Pericardium (tissue), 1 donor: ENCODE data around the genes CYP46A1 and DEGS2.

DNA sequence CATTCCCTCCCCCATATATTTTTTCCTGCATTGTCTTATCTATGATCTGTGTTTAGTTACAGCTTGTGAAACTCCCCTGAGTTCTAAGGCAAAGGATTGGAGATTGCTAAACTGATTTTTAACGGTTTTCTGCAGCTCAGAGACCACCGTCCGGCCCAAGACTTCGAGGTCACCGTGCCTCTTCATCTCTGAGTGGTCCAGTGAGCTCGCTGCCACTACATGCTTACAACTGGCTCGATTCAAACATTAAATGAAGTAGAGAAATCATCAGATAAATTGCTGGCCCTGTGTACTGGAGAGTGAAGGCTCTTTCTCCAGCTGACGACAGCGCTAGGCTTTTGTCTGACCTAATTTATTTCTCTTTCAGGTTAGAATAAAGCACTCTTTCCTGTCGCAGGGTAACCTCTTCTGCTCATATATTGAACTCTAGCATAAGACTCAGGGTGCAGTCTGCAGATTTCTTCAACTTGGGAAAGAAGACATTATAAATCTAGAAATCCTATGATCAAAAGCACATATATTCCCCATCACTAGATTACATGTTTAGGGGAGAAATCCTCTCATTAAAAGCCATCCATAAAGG lies 6.4 kb downstream of the BCL11B start:
- RRBS: no CpG with 5 or more reads among the region's 10 CpGs

GRCh38 chr14:99274300-99275156 lies 2.5 kb upstream of the BCL11B start:
- RRBS: 1% methylated on average over 15 of the region's 68 CpGs

- RRBS: no CpG with 5 or more reads among the region's 3 CpGs
Observed at GRCh38 chr14:99501606-99502188, 20.5 kb downstream of the CCNK start.

DNA sequence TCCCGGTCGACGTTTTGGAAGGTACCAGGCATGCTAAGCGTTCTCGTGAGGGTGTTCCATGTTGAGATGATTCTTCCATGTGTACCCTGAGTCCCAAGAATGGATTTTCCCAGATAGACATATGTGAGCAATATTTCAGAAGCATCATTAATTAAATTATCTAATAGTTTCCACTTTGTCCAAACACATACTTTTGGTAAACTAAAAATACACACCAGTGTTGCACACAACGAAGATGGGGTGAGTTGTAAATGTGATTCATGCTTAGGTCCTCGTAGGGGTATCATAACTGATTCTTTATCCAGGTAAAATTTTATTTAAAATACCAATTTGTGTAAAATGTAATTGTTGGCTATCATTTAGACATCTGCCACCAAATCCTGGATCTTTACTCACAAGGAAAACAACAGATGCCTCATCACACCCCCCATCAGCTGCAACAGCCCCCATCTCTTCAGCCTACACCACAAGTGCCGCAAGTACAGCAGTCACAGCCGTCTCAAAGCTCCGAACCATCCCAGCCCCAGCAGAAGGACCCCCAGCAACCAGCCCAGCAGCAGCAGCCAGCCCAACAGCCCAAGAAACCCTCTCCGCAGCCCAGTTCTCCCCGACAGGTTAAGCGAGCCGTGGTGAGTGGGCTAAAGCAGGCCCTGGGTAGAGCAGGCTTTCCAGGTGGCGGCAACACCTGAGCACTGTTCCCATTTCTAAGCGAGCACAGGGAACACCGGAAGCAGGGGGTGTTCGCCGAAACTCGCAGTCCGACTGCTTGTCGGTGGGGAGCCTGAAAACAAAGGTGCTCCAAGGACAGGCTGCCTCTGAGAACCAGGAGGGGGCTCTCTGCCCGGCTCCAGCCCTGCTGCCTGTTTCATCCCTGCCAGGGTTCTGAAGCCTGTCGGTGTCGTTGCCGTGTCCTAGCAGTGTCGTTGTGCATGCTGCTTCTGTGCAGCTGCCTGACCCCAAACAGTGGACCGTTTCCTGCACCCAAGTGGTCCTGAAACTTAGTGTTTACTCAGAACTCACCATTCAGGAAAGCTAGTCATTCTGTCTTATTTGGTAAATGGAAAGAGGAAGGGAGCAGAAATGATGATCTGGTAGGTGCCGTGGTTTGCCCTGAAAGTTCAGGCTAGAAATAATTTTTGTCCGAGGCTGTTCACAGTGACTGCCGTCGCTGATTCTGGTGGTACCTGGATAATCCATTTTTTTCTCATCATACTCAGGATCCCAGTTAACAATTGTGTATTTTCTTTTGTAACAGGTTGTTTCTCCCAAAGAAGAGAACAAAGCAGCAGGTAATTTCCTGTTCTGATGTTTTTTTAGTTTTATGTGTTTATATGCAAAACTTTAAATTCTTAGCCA lies 21.6 kb downstream of the CCNK start:
- RRBS: 71% methylated on average over 5 of the region's 32 CpGs

DNA sequence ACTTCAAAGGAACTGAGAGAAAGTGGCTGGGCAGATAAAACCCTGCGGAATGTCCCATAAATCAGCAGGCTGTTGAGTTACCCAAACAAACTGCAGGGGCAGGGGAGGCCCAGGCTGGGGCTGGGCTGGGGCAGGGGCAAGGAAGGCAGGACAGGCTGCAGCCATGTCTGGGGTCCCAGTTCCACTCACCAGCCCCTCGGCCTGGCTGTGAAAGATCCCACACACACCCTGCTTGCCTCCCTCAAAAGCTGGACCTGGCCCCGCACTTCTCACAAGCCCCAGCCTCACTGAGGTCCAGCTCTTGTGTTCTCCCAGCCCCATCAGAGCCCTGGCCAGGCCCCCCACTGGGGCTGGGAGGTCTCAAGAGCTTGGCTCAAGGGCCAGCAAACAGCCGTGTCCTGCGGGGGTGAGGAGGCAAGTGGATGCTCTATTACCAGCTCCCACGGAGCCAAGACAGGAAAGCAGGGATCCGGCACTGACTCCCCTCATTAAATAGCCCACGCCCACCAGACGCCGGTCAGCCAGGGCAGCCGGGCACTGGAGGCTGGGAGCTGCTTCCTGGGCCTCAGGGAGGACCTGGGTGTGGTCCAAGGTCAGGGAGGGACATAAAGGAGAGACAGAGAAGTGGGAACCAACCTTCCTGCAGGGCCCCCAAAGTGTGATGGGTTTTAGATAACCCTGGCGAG lies 42.0 kb downstream of the CCNK start:
- RRBS: 72% methylated on average over 4 of the region's 12 CpGs

DNA sequence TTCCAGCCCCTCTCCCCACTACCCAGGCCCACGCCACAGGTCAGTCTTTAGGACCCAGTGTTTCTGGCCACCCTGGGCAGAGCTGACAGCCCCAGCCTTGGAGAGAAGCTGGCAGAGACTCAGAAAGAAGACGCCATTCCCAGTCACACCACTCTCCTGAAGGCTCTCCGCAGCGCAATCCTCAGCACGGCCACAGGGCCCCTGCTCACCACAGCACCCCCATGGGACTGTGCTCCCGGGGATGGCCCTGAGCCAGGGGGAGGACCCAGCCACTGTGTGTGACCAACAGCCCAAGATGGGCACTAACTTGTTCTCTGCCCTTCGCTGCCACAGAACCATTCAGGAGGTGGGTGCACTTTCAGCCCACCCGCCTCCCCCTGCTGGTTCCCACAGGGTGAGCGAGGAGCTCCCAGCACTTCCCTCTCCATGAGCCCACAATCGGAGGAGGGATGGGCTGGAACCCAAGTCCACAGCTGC lies 57.1 kb downstream of the CCNK start:
- RRBS: no CpG with 5 or more reads among the region's 10 CpGs

DNA sequence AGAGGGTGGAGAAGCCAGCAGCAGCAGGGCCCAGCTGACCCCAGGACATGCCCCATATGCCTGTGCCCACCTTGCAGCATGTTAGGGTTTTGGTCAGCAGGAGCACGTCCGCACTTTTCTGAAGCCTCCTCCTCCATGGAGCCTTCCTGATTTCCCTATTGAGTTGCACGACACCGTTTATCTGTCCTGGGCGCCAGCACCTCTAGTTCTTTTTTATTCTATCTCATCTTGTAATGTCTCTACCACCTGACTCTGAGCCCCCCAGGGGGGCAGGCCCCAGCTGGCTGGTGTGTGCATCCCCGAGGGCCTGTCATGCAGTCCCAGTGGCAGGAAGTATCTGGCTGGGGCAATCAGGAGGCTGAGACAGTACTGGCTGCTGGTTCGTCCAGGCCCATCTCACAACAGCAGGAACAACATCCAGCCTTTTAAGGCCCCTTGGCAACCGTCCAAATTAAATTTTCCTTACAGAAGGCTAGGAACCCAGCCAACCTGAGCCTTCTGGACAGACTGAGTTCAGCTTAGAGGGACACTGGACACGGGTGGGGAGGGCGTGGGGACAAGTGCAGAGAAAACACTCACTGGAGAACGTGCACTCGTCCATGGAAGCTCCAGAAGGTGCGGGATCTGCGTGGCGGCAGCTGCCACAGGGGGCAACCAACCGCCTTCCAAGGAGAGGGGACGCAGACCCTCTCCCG lies 39.5 kb downstream of the CCDC85C start:
- RRBS: 23% methylated on average over 1 of the region's 18 CpGs

GRCh38 chr14:99570394-99570874 lies 33.6 kb downstream of the CCDC85C start:
- RRBS: no CpG with 5 or more reads among the region's 12 CpGs

DNA sequence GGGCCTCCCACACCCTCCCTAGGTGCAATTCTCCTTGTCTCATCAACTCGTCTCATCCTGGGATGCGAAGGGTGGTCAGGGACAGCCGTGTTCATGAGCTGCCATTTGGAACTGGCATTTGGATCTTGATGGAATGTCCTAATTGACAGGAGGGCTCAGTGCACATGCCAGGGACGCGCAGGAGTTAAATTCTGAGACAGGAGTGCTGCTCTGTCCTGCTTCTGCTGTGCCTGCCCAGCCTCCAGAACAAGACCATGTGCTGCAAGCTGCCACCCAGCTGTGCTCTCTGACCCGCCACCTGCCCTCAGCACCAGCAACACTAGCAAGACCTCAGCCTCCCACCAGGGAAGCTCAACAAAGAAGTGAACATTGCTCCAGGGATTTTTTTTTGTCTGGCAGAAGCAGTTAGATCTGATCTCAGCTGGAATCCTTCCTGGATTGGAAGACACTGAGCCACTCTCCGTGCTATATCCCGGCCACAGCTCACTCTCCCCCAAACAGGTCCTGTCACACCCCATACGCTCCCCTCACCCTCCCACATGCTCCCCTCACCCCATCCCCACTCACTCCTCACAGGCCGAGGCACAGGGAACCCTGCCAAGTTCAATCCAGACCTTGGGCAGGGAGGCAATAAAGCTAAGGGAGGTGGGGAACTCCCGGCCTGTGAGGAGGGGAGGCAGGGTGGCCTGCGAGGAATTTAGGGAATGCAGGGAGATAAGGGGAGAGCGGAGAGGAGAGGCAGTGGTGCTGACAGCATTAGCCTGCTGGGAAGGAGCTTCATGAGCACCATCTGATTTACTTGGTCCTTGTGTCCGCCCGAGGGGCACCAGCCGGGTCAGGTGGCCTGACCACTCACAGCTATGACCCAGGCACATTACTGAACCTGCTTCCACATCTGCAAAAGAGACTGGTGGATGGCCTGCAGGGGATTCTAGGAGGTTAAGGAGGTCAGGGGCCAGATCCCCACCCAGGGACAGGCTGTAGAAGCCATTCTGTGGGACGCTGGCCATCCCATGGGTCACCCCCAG lies 29.8 kb downstream of the CCDC85C start:
- RRBS: no CpG with 5 or more reads among the region's 17 CpGs

DNA sequence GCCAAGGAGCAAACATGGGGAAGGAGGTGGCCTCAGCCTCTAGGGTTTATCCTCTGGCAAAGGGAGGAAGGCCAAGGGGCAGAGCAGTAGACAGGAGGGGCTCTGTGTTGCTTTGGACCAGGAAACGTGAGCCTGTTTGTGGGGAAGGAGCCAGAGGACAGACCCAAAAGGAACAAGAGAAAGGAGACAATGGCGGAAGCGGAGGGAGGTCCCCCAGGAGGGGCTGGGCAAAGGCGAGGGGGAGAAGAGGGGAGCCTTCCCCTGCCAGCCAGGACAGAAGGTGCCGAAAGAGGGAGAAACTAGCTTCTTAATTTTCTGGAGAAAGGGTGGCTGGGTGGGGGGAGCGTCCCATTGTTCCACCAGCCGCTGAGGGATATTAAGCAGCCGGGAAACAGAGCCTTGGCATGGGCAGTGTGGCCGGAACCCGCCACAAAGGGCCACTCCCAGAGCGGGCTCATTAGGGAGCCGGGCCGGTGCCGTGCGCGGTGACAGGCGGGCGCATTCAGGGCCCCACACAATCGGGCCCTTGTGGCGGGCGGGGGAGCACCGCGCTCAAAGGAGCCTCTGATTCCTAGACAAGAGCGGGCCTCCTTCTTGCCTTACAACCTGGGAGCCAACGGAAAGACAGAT lies 11.2 kb downstream of the CCDC85C start:
- RRBS: 26% methylated on average over 4 of the region's 25 CpGs

DNA sequence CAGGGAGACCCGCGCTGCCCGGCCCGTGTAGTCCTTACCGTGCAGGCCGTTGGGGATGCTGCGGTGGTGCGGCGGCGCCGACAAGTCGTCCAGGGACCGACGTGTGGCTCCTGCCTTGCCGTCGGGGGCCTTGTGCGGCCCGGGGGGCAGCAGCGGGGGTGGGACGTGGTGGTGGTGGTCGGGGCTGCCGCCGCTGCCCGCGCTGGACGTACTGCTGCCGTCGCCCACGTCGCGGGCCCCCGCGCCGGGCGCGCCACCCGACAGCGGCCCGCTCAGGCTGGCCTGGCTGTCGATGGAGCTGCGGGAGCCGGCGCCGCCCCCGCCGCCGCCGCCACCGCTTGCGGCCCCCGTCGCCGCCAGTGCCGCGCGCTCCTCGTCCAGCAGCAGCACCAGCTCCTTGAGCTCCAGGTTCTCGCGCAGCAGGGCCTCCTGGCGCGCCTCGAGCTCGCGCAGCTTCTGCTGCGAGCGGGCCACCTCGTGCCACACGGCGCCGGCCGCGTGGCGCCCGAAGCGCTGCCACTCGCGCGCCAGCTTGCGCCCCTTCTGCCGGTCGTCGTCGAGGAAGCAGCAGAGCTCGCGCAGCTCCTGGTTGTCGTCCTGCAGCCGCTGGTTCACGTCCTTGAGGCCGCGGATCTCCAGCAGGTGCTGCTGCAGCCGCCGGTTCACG lies 745 bp downstream of the CCDC85C start:
- RRBS: 12% methylated on average over 39 of the region's 93 CpGs

DNA sequence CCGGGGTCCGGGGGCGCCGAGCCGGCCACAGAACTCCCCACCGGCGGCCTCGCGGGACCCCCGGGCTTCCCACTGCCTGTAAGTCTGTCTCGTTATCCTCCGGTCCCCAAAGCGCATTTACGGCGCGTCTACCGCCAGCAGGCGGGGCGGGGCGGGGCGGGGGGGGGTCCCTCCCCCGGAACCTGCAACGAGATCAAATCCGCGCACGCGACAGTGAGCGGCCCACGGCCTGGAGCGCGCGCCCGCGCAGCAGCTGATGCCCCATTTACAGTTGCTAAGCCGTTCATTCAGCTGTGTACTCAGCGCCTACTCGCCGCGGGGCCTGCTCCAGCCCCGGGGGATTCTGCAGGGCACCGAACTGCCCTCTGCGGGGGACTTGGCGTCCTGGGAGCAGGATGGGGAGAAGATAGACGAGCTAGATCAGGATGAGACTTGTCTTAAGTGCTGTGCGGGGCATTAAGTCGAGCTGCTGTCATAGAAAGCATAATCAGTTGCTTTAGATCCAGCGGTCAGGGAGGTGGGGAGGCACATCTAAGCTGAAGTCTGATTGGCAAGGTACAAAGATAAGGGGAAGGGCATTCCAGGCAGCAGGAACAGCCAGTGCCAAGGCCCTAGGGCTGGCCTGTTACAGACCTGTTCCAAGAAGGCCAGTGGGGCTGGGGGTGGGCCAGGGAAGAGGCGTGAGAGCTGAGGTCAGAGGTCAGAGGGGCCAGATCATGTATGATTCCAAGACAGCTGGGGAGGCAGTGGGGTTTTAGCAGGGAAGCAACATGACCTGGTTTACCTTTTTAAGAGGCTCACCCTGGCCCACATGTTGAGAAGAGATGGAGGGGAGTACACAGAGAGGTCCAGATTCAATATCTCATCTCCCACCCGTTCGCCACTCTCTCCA lies 1.5 kb upstream of the CCDC85C start:
- RRBS: 2% methylated on average over 2 of the region's 50 CpGs

DNA sequence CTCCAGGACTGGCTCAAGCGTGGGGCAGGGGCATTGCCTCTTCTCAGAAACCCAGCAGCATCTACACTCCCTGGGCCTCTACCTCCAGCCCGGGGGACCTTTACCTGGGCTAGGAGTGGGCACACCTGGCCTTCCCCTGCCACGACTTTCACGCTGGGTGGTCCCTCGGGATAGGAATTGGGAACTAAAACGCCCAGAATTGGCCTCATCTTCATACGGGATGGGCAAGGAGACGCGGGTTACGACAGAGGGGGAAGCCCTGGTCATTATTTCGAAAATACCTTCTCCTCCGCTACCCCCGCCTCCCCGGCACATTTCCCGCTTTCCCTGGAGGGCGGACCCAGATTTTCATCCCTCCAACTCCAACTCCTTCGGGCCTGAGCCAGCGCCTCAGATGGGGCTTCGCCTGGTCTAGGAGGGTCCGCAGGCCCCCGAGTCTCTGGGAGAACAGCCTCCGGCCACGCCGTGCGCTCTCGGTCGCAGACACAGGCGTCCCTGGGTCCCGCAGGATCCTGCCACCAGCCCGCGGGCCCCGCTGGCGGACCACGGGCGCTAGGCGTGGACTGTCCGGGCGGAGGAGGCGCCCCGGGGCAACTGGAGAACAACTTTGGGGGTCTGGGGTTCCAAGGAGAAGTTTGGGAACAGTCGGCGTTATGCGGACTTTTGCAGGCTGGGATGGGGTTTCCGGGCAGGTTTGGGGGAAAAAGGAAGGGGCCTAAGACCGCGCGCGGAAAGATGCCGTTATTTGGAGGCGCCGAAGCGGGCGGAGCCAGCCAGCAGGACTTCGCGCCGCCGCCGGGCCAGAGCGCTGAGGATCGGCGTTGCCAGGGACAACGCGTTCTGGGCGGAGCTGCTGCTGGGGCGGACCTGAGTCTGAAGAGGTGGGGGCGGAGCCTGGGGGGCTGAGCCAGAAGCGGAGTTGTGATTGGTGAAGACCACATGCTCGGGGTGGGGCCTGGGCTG lies 642 bp upstream of the CYP46A1 start:
- RRBS: under 1% methylated on average over 20 of the region's 68 CpGs

GRCh38 chr14:99684138-99684843 lies at the start of gene CYP46A1:
Gene CYP46A1, plus strand, starts transcription at chr14:99684298.
- RRBS: under 1% methylated on average over 17 of the region's 79 CpGs

- RRBS: 2% methylated on average over 60 of the region's 151 CpGs
Observed at GRCh38 chr14:99971142-99972163, 93.8 kb upstream of the EVL start.

GRCh38 chr14:100067469-100068391 lies 2.5 kb downstream of the EVL start:
- RRBS: no CpG with 5 or more reads among the region's 13 CpGs

DNA sequence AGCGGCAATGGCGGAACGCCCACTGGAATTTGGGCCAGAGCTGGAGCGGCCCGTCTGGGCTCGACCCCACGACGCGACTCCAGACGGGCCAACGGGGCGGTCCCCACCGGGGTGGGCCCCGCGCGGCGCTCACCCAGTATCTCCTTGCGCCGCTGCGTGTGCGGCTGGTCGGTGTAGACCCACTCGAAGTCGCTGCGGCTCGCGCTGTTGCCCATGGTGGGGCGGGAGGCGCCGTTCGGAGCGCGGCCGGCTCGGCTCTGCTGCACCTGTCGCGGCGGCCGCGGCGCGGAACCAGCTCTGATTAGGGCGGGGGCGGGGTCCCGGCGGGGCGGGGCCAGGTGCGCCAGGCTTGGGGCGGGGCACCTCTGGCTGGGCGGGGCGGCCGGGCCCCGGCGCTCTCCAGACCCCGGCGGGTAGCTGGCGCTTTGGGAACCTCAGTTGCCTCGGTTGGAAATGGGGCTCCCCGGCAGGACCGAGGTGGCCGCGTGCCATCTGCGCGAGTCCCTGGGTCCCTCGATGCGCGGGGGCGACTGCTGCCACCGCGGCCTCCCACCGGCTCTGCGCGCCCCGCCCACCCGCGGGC lies at the start of gene DEGS2:
TSS of gene DEGS2 (minus strand) at position 273 of the 583 bp plus-strand sequence.
- RRBS: 3% methylated on average over 38 of the region's 76 CpGs

GRCh38 chr14:100192609-100193455 lies 33.4 kb upstream of the DEGS2 start:
- RRBS: 2% methylated on average over 36 of the region's 67 CpGs

DNA sequence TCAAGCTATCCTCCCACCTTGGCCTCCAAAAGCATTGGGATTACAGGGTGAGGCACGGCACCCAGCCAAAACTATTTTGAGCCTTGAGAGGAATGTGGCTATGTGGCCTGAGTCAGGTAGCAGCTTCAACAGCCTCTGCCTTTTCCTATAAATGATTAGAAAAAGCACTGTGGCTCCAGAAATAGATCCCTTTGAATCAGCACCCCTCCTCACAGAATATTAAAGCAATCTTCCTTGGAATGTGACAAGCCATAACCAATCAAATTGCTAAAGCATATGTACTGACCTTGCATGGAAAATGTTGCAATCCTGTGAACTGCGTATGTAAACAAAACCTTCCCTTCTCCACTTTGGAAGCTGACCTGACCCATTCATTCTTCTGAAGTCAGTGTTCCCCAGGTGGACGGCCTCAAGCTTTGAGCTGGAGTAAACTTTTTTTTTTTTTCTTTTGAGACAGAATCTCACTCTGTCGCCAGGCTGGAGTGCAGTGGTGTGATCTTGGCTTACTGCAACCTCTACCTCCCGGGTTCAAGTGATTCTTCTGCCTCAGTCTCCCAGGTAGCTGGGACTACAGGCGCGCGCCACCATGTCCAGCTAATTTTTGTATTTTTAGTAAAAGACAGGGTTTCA lies 34.4 kb upstream of the YY1 start:
- RRBS: no CpG with 5 or more reads among the region's 8 CpGs

DNA sequence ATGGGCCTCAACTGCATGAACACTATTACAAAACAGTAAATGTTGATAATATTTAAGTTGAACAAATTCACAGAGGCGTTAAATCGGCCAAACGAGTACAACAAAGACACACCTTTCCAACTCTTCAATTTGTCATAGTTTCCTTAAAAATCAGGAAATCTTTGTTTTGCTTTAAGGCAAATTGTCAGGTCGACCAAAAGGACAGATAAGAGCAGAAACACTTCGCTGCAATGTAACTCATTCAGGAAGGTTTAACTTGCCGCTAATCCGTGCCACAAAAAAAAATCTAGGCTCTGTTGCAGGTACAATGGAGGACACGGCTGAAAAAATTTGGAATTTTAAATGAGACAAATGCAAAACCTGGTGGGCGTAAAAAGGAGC lies 1.5 kb upstream of the YY1 start:
- RRBS: no CpG with 5 or more reads among the region's 9 CpGs